ENCODE measurements around a stretch of chr12.

GRCh38 chr12:102914727-102915623, 2.1 kb downstream of the PAH start:
- RRBS: no CpG with 5 or more reads among the region's 3 CpGs

DNA sequence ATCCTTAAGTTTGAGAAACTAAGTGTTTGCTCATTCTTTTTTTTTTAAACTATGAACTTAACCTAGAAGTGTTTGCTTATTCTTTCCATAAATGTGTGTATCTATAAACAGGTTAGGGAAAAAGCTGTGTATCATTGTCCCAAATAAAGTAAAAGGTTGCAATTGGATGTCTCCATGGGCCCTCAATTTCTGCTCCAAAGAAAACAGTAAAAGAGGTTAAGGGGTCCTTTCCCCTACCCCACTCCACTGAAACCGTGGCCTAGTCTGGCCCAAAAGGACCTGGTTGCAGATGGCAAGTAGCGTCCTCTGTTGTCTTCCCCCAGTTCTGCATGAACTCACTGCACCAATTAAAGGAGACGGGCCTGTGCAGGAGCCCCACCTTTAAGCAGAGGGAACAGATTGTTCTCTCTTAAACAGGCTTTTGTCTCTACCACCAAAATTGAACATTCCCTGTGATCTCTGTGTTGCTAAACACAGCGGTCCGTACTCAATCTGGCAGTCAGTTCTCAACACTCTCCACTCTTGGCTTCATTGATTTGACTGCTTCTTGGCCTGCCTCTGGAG, 7.7 kb upstream of the NT5DC3 start:
- RRBS: no CpG with 5 or more reads among the region's 5 CpGs

- RRBS: no CpG with 5 or more reads among the region's 7 CpGs
Measured at GRCh38 chr12:104413145-104413516, 43.6 kb upstream of the CHST11 start.

- RRBS: no CpG with 5 or more reads among the region's 7 CpGs
Measured at GRCh38 chr12:104472432-104473021, 15.8 kb downstream of the CHST11 start.

DNA sequence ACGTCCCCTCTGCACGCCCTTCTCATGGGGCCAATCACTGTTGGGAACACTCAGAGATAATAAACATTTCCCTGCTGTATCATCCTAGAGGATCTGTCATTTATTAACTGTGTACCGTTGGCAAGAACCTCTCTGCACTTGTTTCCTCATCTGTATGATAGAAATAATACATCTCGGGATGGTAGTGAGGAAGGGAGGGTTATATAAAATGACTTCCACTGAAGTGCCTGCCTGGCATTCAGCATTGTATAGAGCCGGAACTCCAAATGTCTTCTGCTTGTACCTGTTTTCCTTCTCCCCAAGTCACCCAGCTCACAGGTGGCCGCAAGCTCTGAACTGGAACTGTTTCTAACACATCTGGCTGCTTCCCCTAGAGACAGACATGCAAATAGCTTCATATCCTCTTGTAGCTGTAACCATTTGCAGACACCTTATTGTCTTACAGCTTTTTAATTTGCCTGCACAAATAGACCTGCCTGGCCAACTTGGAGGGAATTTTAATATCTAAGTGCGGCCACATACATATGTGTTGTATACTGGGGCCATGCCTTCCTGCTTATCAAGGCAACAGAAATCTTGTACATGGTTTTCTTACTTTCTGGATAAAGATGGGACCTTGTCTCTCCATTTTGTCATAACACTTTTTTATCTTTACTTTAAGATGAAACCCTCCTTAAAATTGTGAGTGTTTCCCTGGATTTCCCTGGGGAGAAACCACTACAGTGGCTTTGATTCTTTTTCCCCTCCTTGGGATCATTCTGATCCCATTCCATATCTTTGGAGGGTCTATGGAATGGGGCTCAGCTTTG, 126.0 kb downstream of the CHST11 start:
- RRBS: no CpG with 5 or more reads among the region's 7 CpGs

GRCh38 chr12:104669695-104670323, 213.1 kb downstream of the CHST11 start:
- RRBS: no CpG with 5 or more reads among the region's 8 CpGs

DNA sequence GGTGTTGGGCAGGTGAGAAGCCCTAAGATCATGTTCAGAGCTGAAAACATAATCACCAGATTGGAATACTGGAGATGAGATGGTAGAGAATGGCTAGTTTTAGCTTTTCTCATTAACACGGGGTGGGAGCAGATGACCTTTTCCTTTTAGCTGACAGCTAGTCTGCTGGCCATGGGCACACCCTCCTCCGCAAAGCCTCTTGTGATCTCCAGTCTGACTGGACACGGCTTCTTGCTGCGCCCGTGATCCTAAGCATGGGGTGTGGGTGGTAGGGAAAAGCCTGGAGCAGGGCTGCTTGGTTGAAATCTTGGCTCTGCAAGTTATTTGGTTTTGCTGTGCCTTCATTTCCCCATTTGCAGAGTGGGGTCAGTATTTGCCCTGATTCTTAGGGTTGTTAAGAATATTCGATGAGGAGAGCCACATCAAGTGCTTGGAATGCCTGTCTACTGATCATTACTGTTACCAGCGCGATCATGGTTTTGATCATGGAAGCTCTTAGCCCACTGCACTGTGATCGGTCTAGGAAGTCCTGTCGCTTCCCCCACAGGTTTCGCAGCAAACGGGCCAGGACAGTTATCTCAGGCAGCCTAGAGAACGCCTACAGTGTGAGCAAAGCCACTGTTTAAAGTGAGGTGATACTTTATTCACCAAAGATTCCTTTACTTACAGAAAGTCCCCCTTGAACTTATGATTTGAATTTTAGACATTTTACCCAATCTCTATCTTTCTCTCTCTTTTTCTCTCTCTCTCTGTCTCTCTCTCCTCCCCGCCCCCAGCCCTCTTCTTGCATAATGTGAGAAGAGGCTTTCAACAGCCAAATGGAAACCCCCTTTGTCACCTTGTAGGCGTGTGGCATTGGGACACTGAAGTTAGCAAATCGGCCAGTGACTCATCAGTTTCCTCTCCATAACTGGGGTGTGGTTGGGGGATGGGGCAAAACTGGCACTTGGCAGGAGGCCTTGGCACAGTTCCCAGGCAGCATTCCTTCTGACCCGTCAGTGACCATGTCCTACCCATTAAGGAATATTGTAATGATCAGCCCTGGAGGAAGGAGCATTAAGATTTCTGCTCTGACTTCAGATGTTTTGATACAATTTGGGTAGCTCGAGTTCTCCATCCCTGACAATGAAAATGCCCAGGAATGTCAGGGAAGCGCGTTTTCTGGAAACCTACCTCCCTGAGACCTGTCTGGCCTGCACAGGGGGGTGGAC, 214.7 kb downstream of the CHST11 start:
- RRBS: no CpG with 5 or more reads among the region's 20 CpGs

GRCh38 chr12:104724280-104724513, 233.9 kb downstream of the SLC41A2 start:
- RRBS: no CpG with 5 or more reads among the region's 1 CpG

GRCh38 chr12:104896648-104897008, 61.5 kb downstream of the SLC41A2 start:
- RRBS: no CpG with 5 or more reads among the region's 4 CpGs

- RRBS: no CpG with 5 or more reads among the region's 6 CpGs
Measured at GRCh38 chr12:104952876-104954036, 4.8 kb downstream of the SLC41A2 start.

- RRBS: 14% methylated on average over 41 of the region's 108 CpGs
Measured at GRCh38 chr12:106139022-106139909, 512 bp upstream of the NUAK1 start.

DNA sequence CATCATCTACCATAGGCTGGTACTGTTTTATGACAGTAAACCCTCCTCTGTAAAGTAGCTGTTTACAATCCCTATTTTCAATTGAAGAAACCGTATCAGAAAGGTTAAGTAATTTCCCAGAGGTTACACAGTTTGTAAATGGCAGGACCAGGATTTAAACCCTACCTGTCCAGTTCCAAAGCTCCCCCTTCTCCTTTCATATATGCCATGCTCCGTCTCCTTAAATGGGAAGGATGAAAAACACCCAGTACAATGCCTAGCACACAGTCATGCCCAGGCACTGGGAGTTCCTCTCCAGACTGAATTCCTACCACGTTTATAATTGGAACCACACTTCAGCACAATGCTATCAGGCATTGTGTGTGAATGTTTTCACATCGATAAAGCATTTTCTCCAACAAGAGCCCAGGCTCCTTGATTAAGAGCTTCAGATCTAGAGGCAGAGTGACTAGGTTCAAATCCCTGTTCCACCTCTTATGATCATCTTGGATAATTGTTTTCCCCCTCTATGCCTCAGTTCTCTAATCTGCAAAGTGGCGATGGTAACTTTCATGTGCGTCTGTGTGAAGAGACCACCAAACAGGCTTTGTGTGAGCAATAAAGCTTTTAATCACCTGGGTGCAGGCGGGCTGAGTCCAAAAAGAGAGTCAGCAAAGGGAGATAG, 2.7 kb upstream of the NUAK1 start:
- RRBS: no CpG with 5 or more reads among the region's 7 CpGs

GRCh38 chr12:106198148-106198539, 49.7 kb downstream of the CKAP4 start:
- RRBS: no CpG with 5 or more reads among the region's 5 CpGs

DNA sequence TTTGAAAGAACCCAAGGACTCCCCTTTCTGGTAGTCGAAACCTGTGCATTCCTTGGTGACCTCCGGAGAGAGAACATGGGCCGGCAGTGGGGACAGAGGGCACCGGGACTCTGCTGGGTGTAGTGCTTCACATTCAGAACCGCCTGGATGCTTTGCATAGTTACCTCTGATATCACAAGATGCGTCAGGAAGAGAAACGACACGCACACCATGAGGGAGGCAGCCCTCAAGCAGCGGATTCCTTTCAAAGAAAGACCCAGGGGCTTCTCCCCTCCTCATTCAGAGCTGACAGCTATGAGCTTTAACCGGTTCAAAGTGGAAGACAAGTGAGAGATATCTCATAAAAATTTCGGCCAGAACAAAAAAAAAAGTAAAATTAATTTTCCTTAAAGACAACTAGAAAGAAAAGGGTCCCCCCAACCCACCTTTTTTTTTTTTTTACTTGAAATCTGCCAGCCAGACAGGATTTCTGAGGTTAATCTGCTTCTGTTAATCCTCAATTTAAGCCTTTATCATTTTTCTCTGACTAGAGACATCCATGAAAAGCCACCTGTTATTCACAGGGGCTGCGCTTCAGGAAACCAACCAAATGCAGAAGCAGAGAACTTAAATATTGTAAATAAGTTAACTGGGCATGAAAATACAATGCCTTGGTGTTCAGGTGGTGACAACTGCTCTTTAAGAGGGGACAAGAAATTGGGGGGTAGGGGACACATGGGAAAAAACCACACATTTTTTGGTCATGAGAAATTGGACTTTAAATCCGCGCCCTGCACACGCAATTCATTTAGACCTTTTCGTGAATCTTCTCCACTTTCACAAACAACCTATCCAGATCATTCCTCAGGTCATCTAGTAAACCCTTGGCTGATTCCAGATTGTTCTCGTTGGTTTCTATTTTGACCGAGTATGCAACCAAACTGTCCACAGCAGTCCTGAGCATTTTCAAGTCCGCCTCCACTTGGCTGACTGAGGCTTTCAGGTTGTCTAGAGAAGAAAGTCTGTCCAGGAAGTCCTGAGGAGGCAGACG, 9.3 kb downstream of the CKAP4 start:
- RRBS: no CpG with 5 or more reads among the region's 20 CpGs

DNA sequence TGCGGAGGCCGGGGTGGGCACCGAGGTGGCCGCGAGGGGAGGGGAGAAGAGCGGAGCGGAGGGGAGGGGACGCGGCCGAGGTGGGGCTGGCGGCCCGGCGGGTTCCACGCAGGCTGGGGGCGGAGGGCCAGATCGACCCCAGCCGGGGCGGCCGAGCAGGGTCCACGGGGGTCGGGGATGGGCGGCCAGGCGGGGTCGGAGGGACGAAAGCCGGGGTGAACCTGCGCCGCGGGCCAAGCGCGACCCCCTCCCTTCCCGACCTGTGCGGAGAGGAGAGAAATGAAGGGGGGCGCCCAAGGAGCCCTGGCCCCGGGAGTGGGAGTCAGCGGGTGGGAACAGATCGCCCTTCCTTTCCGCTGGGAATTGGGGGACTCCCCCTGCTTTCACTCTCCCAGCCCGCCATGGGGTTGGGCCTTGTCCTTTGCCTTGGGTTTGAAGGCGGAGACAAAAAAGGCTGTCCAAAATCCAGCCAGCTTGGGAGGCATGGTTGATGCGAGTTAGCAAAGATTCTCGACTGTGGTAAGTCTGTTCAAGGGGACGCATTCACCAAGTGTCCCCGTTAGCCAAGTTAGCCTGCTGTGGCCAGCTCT, 516 bp upstream of the CKAP4 start:
- RRBS: 3% methylated on average over 30 of the region's 44 CpGs

DNA sequence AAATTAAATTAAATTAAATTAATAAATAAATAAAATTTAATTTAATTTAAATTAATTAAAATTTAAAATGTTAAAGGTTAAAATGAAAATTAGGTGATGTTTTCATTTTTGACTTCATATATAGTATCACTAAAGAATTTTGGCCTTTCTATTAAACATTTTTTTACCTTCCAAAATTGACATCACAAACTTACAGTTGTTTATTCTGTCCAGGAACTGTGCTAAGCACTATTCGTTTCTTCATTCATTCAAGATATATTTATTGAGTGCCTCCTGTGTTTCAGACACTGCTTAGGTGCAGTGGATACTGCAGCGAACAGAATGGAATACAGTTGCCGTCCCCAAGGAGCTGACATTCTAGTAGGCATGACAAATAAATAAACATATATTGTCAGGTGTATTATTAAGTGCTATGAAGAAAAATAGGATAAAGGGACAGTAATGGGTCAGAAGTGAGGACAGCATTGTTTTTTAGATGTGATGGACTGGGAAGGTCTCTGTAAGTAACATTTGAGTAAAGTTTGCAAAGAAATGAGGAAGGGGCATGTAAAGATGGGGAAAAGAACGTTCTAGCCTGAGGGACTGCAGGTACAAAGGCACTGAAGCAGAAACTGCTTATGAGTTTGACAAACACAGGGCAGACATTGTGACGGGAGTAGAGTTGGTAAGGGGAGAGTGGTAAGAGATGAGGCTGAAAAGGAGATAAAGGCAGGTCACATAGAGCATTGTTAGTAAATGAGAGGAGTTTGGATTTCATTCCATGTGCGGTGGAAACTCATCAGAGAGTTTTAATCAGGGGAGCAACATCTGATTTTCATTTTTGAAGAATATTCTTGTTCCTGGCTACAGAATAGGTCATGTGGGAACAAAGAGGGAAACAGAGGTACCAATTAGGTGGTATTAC, 21.4 kb downstream of the TCP11L2 start:
- RRBS: no CpG with 5 or more reads among the region's 6 CpGs

- RRBS: 35% methylated on average over 31 of the region's 68 CpGs
Measured at GRCh38 chr12:106586910-106587920, 4.4 kb downstream of the RFX4 start.

Measured in GM06990 (cell line).